ENCODE measurements around the genes GPM6B, CLTRN, REPS2 and RAI2.

GRCh38 chrX:13724917-13725440 lies 9.4 kb downstream of the TRAPPC2 start:
- PRO-cap = no peak

GRCh38 chrX:13733304-13733871 lies 1.0 kb downstream of the TRAPPC2 start:
- PRO-cap = no peak

DNA sequence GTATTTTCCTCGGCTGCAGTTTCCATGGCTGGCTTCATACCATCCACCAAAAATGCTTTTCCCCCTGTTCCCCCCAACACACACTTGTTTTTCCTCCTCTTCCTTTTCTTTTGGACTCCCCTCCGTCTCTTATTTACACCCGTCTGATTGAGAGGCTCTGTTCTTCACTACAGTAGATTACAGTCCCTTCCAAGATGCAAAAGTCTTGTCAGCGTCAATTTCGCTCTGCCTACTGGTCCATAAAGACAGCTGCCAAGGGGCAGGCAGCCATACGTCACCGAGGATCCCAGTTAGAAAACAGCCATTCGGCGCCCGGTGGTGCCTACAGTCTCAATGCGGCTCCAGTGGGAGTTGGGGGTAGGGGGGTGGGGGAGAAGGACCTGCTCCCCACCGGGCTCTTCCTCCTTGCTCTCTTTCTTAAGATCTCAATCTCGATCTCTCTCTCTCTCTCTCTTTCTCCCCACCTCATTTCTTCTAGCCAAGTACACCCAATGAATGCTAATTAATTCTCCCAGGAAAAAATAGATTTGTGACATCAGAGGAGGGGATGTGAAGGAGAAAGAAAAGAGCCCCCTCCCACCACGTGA lies at the start of gene GPM6B:
TSS of gene GPM6B (minus strand) at position 227 of the 587 bp plus-strand sequence.
- PRO-cap = no peak

- PRO-cap = no peak
These were observed 9.6 kb downstream of the GEMIN8 start for GRCh38 chrX:14019926-14020689.

GRCh38 chrX:15384633-15385397 lies 602 bp upstream of the VEGFD start:
- PRO-cap = no peak

GRCh38 chrX:15579812-15580875 lies 20.6 kb downstream of the ACE2 start:
- PRO-cap = no peak

GRCh38 chrX:15664690-15665180 lies at the start of gene CLTRN:
CLTRN (minus strand) TSS chrX:15664805.
- PRO-cap = no peak

GRCh38 chrX:16870517-16870981 lies 387 bp upstream of the RBBP7 start:
- PRO-cap = bidirectional peak, plus-strand start at chrX:16870627, minus-strand start at chrX:16870257

GRCh38 chrX:16892717-16893340 lies 22.7 kb upstream of the RBBP7 start:
- PRO-cap = unidirectional peak, minus-strand start at chrX:16892923

DNA sequence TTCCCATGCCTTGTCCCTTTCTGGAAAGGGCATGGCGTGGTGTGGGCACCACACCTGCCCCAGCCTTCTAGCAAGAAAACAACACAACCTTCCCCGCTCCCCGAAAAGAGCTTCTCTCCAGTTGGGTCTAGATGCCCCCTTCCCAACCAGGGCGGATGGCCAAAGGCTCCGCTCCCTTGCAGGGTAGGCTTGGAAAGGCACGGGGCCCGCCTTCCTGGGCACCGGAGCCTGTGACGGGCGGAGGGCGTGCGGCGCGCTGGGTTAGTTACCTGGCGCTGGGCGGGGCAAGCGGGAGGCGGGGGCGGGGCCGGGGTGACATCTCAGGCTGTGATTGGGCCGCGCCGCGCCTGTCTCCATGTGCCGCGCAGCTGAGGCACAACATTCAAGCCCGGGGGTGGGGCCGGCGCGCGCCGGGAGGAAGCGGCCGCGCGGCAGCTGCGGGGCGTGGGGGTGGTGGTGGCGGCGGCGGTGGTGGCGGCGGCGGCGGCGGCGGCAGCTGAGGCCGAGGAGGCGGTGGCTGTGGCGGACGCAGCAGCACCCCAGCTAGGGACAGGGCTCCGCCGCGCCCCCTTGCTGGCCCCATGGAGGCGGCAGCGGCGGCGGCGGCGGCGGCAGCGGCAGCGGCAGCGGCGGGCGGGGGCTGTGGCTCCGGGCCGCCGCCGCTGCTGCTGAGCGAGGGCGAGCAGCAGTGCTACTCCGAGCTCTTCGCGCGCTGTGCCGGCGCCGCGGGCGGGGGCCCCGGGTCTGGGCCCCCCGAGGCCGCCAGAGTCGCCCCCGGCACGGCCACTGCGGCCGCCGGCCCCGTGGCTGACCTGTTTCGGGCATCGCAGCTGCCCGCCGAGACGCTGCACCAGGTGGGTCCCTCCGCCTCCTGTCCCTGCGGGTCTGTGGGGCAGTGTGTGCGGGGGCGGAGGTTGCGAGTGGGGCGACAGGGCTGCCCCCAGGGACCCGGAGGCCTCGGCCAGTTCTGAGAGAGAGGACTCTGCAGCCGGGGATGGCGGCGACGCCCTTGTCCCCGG lies at the start of gene REPS2:
TSS of gene REPS2 (plus strand) at position 378 of the 1,019 bp plus-strand sequence.
- PRO-cap = no peak

GRCh38 chrX:17374634-17374833 lies 466 bp upstream of the NHS start:
- PRO-cap = no peak

DNA sequence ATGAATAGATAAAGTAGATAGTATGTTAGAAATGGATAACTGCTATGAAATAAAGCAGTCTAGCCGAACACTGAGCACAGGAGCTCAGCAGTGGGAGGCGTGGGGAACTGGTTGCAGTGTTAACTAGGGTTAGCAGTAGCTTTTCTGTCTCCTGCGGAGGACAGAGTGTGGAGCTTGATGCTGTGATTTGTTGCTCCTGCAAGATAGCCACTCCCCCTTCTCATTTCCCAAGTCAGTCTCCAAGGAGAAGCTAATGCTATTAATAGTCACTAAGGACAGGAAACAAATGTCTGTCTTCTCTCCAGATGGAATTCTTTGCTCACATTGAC lies 156.9 kb upstream of the SCML1 start:
- PRO-cap = no peak

DNA sequence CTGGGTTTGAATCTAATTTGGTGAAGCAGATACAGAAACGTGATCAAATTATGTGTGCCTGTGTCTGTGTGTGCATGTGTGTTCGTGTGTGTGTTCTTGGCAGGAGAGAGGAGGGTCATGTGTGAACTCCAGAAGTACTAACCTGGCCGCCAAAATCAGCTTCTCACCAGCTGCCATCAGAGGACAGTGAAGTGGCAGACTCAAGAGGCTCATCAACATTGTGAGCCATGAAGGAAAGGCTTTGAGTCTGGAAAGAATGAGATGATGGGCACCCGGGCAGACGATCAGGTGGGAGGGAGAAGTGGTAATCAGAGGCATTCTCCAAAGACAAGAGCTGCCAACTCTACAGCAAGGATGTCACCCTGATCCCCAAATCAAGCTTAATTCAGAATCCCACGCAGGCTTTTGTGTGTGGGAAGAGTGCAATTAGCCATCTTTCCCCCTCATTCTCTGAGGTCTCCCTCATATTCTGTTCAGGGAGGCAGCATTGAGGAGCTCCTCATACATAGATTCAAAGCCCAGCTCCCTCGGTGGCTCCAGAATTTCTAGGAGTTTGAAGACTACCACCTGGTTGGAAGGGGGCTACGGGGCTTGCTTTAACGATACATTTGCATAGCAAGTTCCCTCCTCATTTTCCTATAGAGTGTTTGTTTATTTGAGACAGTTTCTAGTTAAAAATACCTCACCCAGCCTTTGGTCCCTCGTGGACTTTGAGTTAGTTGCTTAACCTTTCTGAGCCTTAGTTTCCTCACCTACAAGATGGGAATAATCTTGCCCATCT lies 4.1 kb downstream of the RAI2 start:
- PRO-cap = no peak

DNA sequence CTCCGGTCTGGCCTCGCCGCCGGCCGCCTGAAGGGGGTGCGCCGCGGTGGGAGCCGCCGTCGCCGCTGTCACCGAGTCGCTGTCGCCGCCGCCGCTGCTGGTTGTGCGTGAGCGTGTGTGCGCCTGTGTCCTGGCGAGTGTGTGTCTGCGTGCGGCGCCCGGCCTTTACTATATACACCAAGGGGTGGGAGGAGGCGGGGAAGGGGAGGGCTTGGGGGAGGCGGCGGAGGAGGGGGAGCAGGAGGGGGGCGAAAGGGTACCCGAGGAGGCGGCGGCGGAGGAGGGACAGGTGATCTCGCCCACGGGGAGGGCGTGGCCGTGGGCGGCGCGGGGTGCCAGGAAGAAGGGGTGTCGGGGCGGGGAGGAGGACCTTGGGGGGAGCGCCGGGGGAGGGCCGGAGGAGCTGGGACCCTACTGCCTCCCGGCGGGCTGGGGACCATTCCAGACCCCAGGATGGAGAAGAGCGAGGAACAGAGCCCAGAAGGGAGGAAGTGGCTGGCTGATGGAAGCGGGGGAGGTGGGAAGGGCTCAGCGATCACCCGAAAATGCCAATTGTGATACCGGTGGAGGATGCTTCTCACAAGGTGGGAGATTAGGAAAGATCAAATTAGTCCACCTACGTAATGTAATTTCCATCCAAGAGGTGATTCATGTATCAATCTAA lies at the start of gene RAI2:
TSS of gene RAI2 (minus strand) at position 143 of the 664 bp plus-strand sequence.
- PRO-cap = no peak

- PRO-cap = no peak
These were observed 21.6 kb downstream of the RS1 start for GRCh38 chrX:18650360-18650695.

GRCh38 chrX:19545855-19546208 lies 30.5 kb upstream of the MAP3K15 start:
- PRO-cap = no peak

GRCh38 chrX:19802743-19803300 lies 84.6 kb downstream of the SH3KBP1 start:
- PRO-cap = no peak

- PRO-cap = no peak
These were observed 62.8 kb downstream of the SH3KBP1 start for GRCh38 chrX:19824558-19824976.

DNA sequence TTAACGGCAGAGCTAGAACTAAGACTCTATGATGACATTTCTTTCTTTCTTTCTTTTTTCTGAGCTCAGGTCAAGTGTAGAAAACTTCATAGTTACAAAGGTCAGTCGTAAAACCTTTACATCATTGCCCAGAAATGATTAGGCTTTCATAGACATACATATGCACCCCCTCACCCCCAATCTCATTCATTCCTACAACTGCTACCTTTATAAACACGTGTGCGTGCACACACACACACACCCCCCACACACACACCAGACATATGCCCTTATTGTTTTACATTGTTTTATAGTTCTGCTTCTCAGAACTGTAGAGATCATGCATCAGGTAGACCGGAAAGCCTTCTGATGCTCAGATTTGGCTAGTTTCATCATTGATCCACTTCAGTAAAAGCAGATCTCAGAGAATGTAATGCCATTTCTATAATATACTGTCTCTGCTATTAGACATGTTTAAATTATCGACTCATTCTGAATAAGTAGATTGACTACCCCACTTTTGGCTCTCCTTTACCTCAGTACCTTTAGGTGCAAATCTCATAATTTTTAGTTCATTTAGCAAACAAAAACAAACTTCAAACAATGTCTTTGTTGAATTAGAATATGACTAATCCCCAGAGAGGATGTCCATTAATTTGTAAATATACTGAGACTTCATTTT lies 5.5 kb downstream of the EIF1AX start:
- PRO-cap = no peak

GRCh38 chrX:20205997-20206404 lies 60.7 kb downstream of the RPS6KA3 start:
- PRO-cap = no peak